LHCN-M2 (cell line): ENCODE measurements around a stretch of chr9.

GRCh38 chr9:77751697-77752503 lies 103.8 kb upstream of the GNA14 start:
- RAMPAGE, long total RNA: no peak

DNA sequence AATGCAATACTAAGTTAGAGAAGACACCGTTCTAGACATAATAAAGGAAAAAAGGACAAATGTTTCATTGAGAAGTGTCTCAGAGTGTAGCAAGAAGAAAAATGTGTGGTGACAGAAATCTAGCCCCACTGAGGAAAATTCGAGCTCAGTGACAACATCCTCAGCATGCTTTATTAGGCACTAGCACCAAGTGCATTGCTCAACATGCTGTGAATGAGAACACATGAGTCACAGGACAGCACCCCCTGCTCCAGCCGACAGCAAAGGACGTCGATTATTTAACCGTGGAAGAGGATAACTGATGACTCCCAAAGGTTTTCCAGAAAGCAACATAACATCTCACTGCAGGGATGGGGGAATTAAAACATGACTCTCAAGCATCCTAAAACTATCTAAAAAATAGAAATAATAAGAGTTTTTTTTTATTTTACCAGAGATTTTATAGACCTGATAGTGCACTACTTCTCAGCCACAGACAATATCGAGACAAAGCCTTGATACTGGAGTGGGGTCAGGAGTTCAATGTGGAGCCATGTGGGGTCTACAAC lies 182.6 kb downstream of the GNAQ start:
- RAMPAGE, long total RNA: no peak

- RAMPAGE, long total RNA: no peak
Observed at GRCh38 chr9:77908333-77908869, 123.2 kb downstream of the GNAQ start.

GRCh38 chr9:77977980-77979052 lies 53.3 kb downstream of the GNAQ start:
- RAMPAGE, long total RNA: no peak

DNA sequence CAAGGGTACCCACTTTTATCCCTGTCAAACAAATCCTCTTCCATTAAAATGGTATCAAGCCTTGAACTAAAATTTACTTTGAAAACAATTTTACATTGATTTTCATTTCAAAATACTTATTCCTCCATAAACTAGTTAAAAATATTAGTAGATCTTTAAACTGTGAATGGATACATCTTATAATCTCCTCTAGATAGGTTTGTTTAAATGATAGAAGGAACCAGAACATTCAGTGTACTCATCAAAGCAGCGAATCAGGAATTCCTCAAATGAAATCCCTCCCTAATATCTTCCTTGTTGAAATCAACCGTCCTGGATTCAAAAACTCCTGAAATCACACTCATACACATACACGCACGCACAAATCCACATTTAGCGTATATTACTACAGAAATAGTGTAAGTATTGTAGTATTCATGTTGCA lies 3.1 kb downstream of the GNAQ start:
- RAMPAGE, long total RNA: no peak

DNA sequence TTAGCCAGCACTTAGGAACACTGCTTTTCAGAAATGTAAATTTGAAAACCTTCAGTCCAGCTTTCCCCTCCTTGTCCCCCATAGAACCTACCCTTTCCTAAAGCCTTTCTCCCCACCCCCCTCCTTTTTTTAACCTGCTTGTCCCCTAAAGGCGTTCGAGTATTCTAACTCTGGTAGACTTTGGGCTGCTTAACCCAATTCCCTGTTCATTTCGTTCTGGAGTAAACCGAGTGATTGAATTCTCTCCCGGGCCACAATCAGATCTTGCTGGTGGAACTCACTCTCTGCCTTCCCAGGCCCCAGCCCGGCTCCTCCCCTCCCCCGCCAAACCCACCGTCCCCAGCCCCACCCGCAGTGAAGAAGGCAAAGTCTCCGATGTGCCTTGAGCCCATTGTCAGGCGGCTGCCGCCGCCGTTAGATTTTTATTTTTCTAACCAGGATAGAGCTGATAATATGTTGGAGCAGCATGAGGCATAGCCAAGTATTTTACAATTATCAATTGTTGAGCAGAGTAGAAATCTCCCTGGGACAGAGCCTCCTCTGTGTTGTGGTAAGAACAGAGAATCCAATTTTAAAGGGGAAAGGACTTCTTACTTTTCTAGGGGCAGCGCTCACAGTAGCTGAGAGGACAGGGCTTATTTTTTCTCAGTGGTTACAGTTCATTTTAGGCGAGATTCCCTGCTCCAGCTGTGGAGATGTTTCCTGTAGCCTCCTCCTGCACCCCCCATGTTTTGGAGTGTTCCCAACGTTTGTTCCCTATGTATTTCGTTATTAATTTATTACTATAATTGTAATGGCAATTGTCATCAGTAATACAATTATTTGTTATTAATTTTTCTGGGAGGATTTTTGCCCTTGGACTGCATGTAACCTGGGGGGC lies 1.2 kb downstream of the PSAT1 start:
- RAMPAGE, long total RNA: no peak

DNA sequence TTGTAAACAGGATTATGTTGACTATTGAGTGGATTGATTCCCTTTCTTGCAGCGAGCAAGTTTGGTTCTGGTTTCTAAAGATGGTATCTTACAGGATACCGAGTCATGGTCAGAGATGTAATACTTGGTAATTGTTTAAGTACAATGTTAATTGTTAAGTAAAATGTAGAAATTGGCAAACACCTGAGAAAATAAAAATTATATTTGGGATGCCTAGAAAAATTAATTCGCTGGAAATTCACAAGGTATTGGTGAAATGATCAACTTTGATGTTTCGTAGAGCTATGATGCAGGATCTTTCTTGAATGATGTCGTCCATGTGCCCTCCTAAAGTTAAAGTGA lies 372.4 kb downstream of the PSAT1 start:
- RAMPAGE, long total RNA: no peak

- RAMPAGE, long total RNA: no peak
Observed at GRCh38 chr9:79438805-79439620, 132.8 kb upstream of the TLE4 start.

DNA sequence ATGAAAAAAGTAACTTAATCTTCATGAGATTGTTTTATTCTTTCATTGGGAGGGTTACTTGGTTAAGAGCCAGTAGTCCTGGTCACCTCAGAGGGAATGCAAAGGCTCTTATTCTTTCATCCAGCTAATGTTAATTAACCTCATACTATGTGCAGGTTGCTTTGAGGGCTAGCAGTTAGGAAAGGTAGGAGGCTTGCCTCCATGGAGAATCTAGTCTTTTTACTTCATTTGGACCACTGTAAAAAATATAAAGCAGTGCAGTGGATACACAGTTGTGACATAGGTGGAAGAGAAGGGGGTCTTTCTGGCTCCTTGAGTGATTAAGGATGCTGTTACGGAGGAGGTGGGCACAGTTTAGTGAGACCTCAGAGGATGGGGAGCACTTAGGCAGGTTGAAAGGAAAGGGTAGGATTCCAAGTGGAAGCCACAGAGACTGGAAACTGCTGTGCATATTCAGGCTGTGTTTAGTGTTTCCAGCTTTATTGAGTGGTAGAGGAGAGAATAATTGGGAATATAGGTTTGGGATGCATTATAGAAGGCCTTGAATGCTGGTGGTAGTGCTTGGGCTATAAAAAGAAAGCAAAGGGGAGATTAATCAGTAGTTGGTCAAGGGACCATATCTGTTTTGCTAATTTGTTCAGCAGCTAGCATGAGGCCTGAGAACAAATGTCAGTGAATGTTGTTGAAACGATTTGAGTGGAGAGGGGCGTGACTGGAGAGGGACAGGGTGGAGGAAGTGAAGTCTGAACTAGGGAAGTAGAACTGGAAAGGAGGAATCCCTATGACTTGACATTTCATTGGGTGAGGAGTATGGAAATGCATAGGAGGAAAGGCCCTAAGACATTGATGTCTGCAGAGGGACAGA lies 19.4 kb downstream of the TLE4 start:
- RAMPAGE, long total RNA: no peak

DNA sequence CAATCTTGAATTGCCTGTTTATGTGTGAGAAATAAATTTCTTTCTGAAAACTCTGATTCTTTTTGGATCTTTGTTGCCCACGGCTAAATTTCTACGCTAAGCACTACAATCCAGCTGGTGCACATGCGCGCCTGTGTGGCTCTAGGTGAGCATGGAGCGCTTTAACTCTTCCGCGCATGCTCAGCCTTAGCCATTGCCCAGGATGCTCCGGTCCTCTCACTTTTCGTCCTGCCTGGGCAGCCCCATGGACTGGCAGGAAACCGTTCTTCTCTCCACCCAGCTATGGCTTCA lies 190.8 kb downstream of the TLE4 start:
- RAMPAGE, long total RNA: no peak

DNA sequence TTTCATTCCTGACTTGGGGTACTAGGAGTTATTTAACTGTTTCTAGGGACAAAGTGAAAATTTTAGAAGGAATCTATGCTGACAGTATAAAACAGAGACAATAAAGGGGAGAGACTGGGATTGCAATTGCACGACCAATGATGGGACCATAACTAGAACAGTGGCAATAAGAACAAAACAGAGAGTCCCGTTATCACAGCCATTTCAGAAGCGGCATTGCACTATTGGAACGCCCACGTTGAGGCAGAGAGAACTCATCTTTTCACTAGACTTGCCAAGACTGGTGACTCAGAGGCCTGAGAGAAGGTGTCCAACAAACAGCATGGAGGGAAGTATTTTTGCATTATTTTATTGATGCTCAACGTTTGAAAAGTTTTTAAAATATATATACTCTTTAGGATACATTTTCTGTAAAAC lies 737.7 kb downstream of the TLE1 start:
- RAMPAGE, long total RNA: no peak

- RAMPAGE, long total RNA: no peak
Observed at GRCh38 chr9:81683988-81684621, 5.2 kb downstream of the TLE1 start.

- RAMPAGE, long total RNA: no peak
Observed at GRCh38 chr9:81688059-81688460, 1.3 kb downstream of the TLE1 start.

DNA sequence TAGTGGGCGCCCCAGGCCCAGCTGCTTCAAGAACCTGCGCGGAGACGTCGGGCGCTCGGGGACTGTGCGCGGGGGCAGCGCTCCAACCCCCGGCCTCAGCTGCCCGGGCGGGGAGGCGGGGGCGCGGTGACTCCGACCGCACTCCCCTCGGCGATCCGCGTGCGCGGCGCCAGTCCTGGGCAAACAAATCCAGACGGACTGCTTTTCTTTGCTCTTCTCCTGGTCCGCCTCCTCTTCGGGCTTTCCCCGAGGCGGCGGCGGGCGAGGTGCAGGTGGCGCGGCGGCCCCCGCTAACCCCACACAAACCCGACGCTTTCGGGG lies 926 bp downstream of the TLE1 start:
- RAMPAGE, long total RNA: no peak

- RAMPAGE, long total RNA: no peak
Observed at GRCh38 chr9:81690127-81691011, 1.0 kb upstream of the TLE1 start.

DNA sequence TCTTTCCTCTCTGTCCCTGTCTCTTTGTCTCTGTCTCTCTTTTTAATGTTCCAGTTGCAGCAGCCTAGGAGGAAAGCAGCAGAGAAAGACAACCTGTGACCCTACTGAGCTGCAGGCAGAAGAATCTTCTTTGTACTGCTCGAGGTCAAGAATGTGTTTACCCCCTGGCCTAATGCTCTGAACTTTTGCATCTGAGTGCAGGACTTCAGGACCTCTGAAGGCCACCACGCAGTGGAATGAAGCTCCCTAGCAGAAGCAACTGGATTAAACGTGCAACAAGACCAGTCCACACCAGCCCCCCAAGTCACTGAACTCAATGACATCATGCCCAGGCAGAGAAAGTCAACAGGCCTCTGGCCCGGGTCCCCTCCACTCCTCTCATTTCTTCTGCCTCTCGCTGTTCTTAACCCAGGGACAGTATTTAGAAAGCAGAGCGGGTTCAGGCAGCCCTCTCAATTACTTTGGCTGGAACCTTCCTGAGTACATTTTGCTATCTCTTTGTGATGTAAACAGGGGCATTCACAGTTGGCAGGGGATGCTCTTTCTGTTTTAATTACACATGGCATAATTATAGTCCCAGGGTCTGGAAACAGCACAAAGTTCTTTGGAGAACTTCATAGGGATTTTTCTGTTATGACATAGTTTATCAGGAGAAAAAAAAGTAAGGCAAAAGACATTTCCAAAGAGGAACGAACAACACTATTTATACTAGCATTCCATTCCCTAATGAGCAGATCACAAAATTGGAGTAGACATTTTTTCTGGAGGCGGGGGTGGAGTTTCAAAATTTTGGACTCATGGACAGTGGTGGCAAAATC lies 108.3 kb upstream of the SPATA31D4 start:
- RAMPAGE, long total RNA: no peak

GRCh38 chr9:82098848-82099130 lies 110.2 kb downstream of the SPATA31D1 start:
- RAMPAGE, long total RNA: no peak

GRCh38 chr9:82456278-82456537 lies 467.6 kb downstream of the SPATA31D1 start:
- RAMPAGE, long total RNA: no peak

DNA sequence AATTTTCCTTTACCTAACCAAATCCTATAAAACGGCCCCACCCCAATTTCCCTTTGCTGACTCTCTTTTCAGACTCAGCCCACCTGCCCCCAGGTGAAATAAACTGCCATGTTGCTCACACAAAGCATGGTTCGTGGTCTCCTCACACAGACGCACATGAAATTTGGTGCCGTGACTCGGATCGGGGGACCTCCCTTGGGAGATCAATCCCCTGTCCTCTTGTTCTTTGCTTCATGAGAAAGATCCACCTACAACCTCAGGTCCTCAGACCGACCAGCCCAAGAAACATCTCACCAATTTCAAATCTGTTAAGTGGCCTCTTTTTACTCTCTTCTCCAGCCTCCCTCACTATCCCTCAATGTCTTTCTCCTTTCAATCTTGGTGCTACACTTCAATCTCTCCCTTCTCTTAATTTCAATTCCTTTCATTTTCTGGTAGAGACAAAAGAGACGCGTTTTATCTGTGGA lies 178.9 kb downstream of the RASEF start:
- RAMPAGE, long total RNA: no peak

- RAMPAGE, long total RNA: no peak
Observed at GRCh38 chr9:83060393-83060976, 2.5 kb downstream of the RASEF start.